Astrocyte (in vitro differentiated cells and primary cell): ENCODE measurements around the genes NHSL2, HDAC8 and PBDC1.

DNA sequence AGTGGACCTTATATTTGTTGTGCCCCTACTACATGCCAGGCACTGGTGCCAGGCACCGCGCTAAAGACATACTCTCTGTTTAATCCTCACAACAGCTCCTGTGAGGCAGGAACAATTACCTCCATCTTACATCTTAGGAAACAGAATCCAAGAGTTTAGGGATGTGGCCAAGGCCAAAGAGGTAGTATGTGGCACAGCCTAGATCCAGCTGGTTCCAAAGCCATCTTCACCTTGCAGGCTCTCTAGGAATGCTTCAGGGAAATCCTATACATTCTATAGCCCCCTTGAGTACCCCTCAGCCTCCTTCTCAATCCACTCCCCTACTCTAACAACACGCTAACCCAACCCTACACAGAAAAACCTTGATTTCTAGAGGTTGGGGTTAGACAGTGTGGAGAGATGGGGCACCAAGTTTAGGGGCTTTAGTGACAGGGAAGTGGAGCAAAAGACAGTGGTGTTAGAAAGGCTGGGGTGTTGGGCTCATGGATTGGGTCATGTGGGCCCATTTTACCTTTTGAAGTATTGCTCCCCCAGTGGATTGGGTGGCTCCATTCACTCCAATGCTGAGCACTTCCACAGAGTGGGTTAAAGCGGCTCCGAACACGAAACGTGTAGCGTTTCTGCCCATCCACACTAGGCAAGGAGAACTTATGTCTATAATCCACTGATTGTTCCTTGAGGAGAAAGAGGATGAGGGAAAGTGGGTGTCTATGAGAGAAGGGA lies 2.3 kb upstream of the CXorf65 start:
- PRO-cap: no peak
- RRBS, 2 experiments: no CpG with 5 or more reads among the region's 8 CpGs

GRCh38 chrX:71198054-71198576 lies 24.9 kb upstream of the GJB1 start:
- PRO-cap: no peak
- RRBS, 2 experiments: no CpG with 5 or more reads among the region's 4 CpGs

DNA sequence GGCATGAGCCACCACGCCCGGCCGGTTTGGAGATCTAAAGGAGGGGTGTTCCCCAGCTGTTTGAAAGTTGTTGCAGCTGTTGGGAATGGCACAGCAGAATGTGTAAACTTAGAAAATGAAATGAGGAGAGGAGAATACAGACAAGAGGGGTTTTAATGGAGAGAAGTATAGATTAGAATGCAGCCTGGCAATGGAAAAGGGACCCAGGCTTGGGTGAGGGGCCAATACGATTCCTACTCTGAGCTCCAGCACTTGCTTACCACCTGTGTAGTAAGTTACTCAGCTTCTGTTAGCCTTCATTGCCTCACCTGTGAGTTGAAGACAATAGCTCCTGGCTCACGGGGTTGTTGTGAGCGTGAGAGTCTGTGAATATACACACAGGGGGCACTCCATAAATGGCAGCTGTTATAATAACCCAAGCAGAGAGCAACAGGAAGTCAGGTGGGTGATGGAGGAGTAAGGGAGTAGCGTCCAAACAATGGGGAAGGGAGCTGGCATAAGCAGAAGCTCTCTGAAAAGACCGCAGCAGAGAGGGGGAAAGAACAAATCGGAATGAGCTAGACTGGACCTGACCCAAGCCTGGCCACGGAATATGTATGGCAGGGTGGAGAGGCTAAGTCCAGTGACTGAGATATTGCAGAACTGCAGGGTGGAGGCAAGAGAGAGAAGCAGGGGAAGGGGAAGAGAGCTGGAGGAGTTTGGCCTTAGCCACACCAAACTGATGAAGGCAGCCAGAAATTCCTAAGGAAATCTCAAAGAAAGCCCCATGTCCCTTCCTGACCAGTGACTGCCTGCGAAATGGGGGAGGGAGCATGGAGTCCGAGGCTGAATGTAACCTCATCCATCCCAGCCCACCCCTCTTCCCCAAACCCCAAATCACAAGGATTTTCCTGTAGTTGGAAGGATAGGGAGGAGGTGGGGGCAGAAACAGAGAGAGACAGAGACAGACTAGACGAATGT lies 6.6 kb upstream of the GJB1 start:
- PRO-cap: no peak
- RRBS, 2 experiments: no CpG with 5 or more reads among the region's 13 CpGs

- PRO-cap: no peak
- RRBS, 2 experiments: no CpG with 5 or more reads among the region's 16 CpGs
Observed at GRCh38 chrX:71252466-71253605, 1.1 kb downstream of the ZMYM3 start.

- PRO-cap: no peak
- RRBS, 2 experiments: no CpG with 5 or more reads among the region's 3 CpGs
Observed at GRCh38 chrX:71376812-71377371, 10.7 kb downstream of the TAF1 start.

- PRO-cap: no peak
- RRBS, 2 experiments: no CpG with 5 or more reads among the region's 6 CpGs
Observed at GRCh38 chrX:71392402-71393011, 26.4 kb downstream of the TAF1 start.

DNA sequence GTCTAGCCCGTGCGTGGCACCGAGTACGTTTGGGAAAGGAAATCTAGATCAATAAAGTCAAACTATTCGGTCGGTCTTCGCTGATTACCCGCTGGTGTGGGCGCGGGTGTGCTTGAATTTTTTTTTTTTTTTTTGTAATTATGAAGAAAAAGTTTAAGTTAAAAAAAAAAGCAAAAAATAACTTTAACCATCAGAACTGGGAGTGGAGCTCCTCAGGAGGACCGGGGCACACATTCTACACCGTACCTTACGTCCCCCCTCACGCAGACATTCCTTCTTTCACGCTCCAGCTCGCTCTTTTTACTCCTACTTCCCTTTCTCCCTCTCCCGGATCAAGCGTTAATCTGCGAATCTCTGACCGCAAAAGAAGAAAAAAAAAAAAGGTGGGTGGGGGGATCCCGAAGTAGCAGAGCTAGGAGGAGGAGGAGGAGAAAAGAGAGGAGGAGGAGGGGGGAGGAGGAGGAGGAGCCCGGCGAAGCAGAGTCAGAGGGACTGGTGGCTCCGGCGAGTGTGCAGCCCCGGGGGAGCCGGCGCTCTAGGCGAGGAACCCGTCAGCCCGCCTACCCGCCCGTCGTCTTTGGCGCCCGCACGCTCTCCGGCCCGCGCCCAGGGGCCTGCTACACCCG lies at the start of gene NHSL2:
NHSL2 (plus strand) TSS at position 486 of the 626 bp plus-strand sequence.
- PRO-cap: no peak
- RRBS, 2 experiments: 6 to 11% methylated on average over 12 to 16 of the region's 41 CpGs

- PRO-cap: no peak
- RRBS, 2 experiments: no CpG with 5 or more reads among the region's 1 CpG
Observed at GRCh38 chrX:71935660-71936065, 25.0 kb downstream of the NHSL2 start.

GRCh38 chrX:72004168-72004622 lies 93.5 kb downstream of the NHSL2 start:
- PRO-cap: no peak
- RRBS, 2 experiments: no CpG with 5 or more reads among the region's 10 CpGs

GRCh38 chrX:72045469-72046126 lies 135.0 kb downstream of the NHSL2 start:
- PRO-cap: no peak
- RRBS, 2 experiments: no CpG with 5 or more reads among the region's 8 CpGs

- PRO-cap: no peak
- RRBS, 2 experiments: no CpG with 5 or more reads among the region's 7 CpGs
Observed at GRCh38 chrX:72168734-72169581, 12.6 kb upstream of the PIN4 start.

DNA sequence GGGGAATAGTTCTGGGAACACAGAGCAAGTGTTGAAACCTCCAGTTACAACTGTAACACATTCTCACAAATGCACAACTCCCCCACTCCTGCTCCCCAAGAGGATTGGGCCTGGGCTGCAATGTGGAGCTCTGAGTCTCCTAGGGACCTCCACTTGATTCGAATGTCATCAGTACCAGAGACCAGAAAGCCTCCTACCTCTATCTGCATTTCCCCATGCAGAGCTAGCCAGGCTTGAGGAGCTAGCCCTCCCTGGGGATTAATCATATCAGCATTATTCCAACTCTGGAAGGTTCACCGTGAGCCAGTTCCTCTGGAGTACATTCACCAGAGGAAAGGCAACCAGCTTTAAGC lies 41.7 kb upstream of the CITED1 start:
- PRO-cap: no peak
- RRBS, 2 experiments: no CpG with 5 or more reads among the region's 2 CpGs

- PRO-cap: no peak
- RRBS, 2 experiments: no CpG with 5 or more reads among the region's 3 CpGs
Observed at GRCh38 chrX:72376707-72377441, 71.2 kb upstream of the CITED1 start.

DNA sequence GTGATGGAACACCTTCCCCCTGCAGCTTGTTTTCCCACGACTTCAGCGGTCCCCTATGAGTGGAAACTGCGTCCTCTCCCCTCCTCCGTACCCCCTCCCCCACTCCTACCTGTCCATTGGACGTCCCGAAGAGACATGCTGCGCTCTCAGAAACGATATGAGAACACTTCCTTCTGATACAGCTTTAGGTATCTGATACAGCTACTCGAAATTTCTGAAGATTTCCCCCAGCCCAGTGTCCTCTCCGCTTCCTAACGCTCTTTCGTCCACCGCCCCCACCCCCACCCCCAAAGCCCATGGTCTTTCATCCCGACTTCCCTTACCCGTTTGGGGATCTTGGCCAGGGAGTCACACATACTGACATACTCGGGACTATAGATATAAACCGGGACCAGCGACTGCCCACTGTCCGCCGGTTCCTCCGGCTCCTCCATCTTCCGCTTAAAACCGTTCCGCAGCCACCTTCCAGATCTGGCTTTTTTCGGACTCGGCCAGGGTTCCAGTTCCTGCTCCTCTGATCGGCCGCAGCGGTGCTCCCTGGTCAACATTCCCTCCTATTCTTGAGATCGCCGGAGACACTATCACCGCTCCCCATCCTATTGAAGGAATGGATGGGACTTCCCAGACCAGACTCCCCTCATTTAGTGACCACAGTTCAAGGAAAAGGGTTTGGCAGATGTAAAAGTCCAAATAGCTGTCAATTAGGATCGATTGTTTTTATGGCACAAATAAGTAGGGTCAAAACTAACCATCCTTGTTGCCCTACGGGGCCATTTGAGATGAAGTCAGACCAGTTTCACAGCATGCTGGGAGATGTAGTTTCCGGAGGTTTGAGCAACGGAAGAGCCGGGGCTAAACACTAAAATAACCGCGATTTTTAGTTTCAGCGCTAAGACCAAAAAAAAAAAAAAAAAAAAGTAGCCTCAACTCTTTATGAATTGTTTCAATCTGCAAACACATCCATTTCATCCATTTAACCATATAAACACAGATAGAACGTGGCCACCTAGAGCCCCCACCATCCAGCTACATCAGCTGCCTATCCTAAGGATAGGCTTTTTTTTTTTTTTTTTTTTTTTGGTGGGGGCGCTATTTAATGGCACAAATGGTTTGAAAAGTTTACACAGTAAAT lies at the start of gene HDAC8:
HDAC8 (minus strand) TSS at position 516 of the 1,132 bp plus-strand sequence.
- PRO-cap: no peak
- RRBS, 2 experiments: no CpG with 5 or more reads among the region's 42 CpGs

- PRO-cap: no peak
- RRBS, 2 experiments: no CpG with 5 or more reads among the region's 4 CpGs
Observed at GRCh38 chrX:73833015-73833658, 270.1 kb downstream of the CHIC1 start.

- PRO-cap: unidirectional peak, minus-strand start at chrX:73852714
- RRBS, 2 experiments: no CpG with 5 or more reads among the region's 8 CpGs
Observed at GRCh38 chrX:73852508-73853178, 289.6 kb downstream of the CHIC1 start.

DNA sequence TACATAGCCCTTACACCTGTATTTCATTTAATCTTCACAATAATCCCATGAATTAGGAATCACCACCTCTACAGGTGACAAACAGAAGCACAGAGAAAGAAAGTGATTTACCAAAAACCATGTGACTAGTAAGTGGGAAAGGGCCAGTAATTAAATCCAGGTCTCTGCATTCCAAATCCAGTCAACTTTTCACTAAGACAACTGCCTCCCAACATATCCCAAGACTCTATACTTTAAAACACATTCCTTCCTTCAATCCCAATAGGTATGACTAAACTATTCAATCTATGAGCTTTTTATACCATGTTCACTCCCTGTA lies 8.7 kb downstream of the RLIM start:
- PRO-cap: no peak

DNA sequence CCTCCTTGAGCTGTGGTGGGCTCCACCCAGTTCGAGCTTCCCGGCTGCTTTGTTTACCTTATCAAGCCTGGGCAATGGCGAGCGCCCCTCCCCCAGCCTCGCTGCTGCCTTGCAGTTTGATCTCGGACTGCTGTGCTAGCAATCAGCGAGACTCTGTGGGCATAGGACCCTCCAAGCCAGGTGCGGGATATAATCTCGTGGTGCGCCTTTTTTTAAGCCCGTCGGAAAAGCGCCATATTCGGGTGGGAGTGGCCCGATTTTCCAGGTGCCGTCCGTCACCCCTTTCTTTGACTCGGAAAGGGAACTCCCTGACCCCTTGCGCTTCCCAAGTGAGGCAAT lies 130.8 kb downstream of the NEXMIF start:
- PRO-cap: no peak
- RRBS, 2 experiments: no CpG with 5 or more reads among the region's 19 CpGs

DNA sequence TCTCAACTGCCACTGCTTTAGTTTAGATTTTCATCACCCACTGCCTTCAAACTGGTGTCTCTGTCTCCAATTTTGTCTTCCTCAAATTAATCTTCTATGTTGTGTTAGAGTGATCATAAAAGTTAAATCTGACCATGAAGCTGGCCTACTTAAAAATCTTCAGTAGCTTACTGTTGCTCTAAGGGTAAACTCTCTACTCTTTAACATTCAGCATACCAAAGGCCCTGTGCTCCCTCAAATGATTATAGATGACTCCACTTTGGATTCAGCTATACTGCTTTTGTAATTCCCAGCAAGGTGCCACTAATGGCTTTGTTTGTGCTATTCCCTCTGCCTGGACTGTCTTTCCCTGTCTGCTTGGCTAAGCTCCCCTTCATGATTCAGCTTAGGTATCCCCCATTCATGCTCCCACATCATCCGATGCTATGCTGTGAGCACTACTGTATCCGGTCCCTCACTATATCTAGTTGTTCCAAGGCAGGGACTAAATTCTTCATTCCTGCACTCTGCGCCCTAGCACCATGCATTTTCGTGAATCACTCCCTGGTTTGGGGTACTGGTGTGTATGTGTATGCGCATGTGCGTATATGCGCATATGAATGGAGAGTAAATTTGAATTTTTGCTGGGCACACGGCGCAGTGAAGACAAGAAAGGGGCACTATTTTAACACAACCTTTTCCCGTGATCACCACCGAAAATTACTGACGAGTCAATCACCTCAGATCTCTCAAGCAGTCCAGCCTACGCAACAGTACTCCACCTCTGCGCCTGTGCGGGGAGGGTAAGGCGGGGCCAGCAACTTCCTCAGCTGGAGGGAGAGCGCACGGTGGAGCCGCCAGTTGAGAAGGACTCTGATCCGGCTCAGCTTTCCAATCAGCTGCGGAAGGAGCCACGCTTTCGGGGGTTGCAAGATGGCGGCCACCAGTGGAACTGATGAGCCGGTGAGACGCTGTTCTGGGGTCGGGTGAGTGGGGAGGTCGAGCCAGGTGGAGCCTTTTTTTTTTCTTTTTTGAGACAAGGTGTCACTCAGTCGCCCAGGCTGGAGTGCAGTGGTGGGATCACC lies at the start of gene PBDC1:
PBDC1 (plus strand) TSS at position 836 of the 1,064 bp plus-strand sequence.
- PRO-cap: bidirectional peak, plus-strand start at position 836 of the sequence, minus-strand start at position 528 of the sequence
- RRBS, 2 experiments: 26 to 31% methylated on average over 4 of the region's 29 CpGs

DNA sequence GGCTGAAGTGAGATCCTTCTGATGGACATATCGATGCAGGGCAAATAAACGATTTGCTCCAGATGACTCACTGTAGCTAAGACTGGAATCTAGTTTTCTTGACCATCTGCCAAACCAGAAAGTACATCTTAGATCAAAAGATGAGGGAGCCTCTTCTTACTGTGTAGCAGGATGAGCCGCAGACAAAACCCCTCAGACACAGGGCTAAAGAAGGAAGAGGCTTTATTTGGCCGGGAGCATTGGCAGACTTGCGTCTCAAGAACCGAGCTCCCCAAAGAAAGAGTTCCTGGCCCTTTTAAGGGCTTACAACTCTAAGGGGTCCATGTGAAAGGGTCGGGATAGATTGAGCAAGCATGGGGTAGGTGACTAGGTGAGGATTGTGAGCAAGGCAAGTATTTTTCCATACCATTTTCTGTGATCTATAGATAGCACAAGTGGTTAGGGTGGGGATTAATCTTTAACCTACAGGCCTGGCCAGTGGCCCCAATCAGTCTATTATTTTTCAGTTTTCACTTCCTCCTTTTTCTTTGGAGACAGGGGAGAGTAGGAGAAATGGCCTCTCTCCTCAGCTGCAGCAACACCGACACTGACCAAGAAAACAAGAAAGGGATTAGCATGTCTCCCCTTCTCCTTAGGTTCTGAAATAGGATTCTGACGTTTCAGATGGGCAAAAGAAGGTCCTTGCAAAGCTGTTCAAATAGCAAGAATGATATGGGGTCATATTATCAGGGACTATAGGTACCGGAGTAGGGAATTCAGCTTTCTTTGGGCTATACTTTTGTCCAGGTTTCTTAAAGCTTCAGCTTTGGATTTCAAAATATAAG lies 34.9 kb upstream of the PGK1 start:
- PRO-cap: no peak
- RRBS, 2 experiments: no CpG with 5 or more reads among the region's 10 CpGs